Epithelial cell of alveolus of lung (primary cell): Measurements from ENCODE around the gene RBM11.

DNA sequence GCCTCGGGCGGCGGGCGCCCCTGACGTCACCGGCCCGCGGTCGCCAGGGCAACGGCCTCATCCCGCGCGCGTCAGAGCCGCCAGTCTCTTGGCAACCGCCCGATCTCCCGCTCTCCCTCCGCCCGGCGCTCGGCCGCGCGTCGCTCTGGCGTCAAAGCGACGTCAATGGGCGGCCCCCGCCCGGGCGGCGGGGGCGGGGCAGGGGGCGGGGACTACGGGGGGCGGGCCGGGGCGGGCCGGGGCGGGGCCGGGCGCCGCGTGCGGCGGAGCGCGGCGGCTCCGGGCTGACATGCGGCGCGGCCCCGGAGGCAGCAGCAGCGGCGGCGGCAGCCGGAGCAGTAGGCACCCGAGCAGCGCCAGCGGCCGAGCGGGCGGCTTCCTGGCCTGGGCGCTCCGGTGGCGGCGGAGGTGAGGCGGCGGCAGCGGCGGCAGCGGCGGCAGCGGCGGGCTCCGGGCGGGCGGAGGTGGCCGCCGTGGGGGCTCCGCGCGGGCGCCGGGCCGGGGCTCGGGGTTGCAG is 4410.5 kb upstream of the TPTE start:
- RAMPAGE, long total RNA, result no peak
- RRBS, result no CpG with 5 or more reads among the region's 90 CpGs

- RAMPAGE, long total RNA, result no peak
- RRBS, result no CpG with 5 or more reads among the region's 48 CpGs
Observed at GRCh38 chr21:6111362-6111764, 4410.0 kb upstream of the TPTE start.

DNA sequence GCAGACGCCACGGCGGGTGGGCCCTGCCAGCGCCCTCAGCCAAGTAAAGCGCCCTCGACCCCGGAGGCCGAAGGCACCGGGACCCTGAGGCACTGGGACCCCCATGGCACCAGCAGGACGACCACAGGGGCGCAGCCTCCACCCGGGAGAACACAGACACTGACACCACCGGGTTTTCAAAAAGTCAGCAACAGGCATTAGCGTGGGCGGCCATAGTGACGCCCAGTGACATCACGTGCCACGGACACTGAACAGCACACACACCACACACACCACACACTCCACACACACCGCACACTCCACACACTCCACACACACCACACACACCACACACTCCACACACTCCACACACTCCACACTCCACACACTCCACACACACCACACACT is 3956.3 kb upstream of the TPTE start:
- RAMPAGE, long total RNA, result no peak
- RRBS, result no CpG with 5 or more reads among the region's 19 CpGs

DNA sequence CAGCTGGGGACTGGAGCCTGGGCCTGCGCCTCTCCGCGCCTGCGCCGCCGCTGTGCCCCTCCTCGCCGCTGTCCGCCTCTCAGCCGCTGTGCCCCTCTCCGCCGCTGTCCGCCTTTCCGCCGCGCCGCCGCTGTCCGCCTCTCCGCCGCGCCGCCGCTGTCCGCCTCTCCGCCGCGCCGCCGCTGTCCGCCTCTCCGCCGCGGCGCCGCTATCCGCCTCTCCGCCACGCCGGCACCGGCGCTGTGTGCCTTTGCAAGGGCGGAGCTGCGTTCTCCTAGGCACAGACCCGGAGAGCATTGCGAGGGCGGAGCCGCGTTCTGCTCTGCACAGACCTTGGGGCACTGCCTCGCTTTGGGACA is 1869.7 kb upstream of the TPTE start:
- RAMPAGE, long total RNA, result no peak
- RRBS, result no CpG with 5 or more reads among the region's 50 CpGs

GRCh38 chr21:8989302-8990067 is 1531.9 kb upstream of the TPTE start:
- RAMPAGE, long total RNA, result no peak
- RRBS, result no CpG with 5 or more reads among the region's 11 CpGs

- RAMPAGE, long total RNA, result no peak
- RRBS, result no CpG with 5 or more reads among the region's 5 CpGs
Observed at GRCh38 chr21:8991937-8992922, 1529.2 kb upstream of the TPTE start.

DNA sequence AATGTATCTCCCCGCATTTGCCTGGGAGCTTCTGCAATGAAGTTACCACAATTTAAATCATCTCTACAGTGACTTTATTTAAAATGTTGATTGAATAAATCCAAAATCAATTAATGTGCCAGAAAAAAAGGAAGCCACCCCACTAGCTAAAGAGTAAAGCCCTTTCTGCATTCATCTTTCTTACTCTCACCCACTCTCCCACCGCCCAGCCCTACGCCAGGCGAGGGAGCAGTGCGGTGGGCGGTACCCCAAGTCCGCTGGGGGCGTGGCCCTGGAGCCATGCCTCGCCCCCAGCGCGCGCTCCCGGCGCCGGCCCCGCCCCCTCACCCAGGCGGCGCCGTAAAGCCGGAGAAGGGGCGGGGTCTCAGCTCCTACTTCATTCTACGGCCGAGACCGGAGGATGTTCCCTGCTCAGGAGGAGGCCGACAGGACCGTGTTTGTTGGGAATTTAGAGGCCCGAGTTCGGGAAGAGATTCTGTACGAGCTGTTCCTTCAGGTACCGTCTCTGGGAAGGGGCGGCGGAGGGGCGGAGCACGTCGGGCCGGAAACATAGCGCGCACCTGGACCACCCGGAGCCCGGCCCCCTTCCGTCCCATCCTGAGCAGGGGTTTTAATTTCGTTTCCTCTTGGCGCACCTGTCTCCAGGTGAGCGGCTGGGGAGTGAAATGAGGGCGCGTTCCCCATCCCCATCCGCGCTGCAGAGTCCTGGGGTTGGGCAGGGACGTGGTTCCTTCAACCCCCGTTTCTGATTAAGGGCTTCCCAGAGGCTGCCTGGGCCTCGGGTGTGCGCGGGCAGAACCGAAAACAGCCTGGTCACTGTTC is at the start of gene RBM11:
RBM11 (plus strand) TSS at position 371 of the 822 bp plus-strand sequence.
- RAMPAGE, long total RNA, result no peak
- RRBS, result 0% methylated on average over 5 of the region's 54 CpGs

DNA sequence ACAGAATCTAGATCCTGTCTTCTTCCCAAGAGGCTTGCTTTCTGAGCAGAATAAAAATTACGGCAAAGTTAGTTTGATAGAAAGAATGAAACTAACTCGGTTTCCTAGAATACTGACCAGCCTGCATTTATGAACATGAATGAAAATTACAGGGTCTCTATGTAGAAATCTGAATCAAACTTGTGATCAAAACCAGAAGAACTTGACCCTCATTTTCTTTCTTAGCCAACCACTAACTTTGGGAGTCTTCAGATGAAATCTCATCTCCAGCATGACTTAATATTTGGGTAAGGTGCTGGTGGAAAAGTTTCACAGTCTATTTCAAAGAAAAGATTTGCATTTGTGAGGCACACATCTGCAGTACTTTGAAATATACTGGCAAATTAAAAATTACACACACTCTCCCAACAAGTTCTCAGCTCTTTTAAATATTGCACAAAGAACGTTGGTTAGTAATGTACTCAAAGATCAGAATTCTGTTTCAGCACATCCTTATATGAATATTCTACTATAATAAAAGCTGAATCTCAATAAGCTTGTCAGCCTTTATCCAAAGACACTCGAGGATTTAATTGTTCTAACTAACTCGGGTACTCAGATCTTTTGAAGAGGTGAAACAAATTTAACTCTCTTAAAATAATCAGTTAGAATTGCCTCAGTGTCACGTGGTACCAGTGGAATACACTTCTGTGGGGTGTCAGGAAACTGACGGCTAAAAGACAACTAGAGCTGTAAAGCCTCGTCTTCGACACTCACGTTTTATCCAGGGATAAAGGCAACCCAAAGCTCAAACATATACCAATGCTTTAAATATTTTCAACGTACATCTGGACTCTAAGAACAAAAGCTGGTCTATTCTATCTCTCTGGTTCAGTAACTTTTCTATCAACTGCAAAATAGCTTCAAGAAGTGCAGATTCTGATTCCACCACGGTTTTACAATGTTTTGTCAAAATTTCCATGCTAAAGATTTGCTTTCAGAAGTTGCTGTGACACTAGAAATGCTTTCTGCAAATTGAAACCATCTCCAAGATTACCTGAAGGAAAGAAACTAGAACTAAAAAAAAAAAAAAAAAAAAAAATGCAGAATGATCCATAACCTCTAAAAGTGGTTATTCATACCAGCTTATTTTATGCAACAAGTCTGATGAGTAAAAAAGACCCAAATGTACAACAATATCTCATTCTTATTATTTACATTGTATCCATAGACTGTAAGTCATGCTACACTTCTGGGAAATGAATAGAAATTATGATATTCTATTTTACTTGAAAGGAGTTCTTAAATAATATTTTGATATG is 19.0 kb downstream of the SAMSN1 start:
- RAMPAGE, long total RNA, result no peak
- RRBS, result no CpG with 5 or more reads among the region's 12 CpGs

DNA sequence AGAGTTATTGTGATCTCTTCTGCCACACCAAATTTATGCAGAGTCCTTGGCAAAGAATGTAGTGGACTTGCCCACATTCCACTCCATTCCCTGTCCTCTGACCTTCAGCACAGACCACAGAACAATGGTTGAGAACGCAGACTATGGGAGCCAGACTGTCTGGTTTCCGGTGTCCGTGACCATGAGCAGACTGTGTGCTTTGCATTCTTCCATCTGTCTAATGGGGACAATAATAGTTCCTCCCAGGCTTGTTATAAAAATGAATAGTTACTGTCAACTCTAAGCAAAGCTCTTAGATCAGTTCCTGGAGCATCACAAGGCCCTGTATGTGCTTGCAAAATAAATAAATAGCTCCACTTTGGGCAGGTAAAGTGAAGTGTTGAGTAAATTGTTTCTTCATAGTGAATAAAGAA is 140.7 kb upstream of the SAMSN1 start:
- RAMPAGE, long total RNA, result no peak
- RRBS, result no CpG with 5 or more reads among the region's 3 CpGs

DNA sequence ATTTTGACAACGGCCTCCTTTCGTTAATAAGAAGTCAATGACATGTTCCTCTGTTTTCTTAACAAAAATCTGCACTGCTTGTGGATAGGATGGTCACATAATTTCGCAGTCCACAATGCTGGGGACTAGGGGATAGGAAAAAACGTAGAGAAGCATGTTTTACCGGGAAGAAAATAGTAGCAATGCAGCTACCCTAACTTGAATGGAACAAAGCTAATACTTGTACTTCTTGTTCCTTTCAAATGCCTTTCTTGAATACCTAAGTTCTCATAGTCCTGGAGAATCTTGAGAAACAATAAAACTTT is 195.9 kb downstream of the NRIP1 start:
- RAMPAGE, long total RNA, result no peak
- RRBS, result no CpG with 5 or more reads among the region's 5 CpGs

DNA sequence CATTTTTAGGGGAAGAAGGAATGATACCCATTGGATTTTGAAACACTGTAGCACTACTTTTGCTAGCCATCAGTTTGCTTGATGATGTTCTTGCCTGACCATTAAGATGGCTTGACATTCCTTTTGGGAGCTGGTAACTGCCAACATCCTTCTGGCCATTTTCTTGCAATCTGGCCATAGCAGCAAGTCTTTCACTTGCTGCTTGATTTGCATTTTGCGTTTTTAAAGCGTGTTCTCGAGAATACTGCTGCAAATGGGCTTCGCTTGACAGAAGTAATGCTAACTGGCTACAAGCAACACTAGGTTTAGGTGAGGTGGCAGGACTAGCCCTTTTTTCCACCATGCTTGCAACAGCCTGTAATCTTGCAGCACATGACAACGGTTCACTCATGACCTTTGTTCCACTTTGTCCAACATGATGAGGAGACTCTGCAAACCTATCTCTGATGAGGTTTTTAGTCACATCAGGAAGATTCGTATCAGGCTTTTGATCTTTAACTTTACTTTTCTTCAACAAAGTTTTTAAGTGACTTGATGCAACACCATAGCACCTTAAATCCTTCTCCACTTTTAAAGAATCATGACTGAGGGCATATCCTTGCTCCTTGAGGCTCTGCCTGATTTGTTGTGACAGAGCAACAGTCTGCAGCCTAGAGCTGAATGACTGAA is 97.6 kb downstream of the NRIP1 start:
- RAMPAGE, long total RNA, result no peak
- RRBS, result no CpG with 5 or more reads among the region's 6 CpGs

- RAMPAGE, long total RNA, result no peak
- RRBS, result no CpG with 5 or more reads among the region's 3 CpGs
Observed at GRCh38 chr21:14982819-14983665, 81.8 kb downstream of the NRIP1 start.

GRCh38 chr21:15052438-15053450 is 12.1 kb downstream of the NRIP1 start:
- RAMPAGE, long total RNA, result no peak
- RRBS, result no CpG with 5 or more reads among the region's 8 CpGs

DNA sequence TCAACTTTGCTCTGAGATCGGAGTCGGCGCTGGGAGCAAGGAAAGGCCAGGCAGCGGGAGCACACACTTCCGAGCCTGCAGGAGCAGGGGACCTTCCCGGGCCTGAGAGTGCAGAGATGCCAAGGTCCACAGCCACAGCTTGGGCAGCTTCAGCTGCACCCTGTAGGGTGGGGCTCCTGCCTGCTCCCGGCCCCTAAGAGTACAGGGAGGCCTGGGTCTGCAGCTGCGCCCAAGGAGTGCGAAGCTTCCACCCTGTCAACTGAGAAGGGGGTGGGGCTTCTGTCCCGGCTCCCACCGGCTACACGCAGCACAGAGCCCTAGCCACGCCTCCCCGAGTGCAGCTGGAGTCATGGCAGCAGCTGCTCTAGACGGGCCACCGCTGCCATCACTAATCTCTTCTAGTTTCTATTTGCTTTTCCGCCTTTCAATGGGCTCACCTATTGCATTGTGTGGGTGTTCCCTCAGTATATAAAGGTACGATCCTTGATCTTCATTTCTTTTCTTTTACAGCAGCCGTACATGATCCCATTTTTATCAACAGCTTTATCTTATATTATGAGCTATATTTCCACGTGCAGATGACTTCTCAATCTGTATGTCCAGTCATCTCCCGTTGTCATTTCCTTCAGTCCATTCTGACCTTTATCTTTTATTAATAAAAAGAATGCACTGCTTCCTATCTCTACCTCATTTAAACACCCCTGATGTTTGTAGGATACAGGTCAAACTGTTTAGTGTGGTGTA is 225.8 kb upstream of the NRIP1 start:
- RAMPAGE, long total RNA, result no peak
- RRBS, result 10% methylated on average over 3 of the region's 21 CpGs

GRCh38 chr21:16193879-16194813 is 464.4 kb downstream of the USP25 start:
- RAMPAGE, long total RNA, result no peak
- RRBS, result no CpG with 5 or more reads among the region's 11 CpGs

GRCh38 chr21:16264131-16264910 is 534.5 kb downstream of the USP25 start:
- RAMPAGE, long total RNA, result no peak
- RRBS, result no CpG with 5 or more reads among the region's 5 CpGs

DNA sequence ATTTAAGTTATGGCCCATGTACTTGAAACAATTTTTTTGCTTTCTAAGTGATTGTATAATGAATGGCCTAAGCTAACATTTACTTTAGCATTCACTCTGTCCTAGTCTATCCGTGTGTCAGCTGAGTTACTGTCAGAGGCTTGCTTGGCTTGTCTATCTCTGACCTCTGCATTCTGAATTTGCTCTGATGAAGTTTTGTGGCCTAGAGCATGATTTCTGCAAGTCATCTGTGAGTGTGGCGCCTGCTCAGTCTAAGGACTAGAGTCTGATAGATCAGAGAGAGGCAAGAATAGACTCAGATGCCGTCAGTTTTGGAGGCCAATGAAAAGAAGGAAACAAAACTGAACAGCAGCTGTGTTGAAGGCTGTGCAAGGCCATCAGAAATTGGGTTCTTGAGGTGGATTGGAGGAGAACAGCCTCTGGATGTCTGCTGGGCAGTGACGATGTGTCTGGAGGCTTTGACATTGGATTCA is 573.0 kb downstream of the USP25 start:
- RAMPAGE, long total RNA, result no peak
- RRBS, result no CpG with 5 or more reads among the region's 4 CpGs

DNA sequence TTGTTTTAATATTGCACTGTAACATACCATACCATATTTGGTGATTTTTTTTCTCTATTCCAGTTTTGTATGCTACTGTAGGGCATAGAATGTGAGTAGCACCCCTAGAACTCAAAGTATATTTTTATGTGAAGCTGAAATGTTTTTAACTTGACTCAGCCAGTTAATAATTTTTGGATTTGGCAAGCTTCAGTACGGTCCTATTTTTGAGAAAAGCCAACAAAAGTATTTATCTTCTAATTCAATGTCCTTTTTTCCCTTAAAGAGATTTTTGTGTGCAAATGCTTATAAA is 593.8 kb downstream of the USP25 start:
- RAMPAGE, long total RNA, result no peak
- RRBS, result no CpG with 5 or more reads among the region's 1 CpG

GRCh38 chr21:16394344-16394933 is 664.7 kb downstream of the USP25 start:
- RAMPAGE, long total RNA, result no peak
- RRBS, result no CpG with 5 or more reads among the region's 4 CpGs

DNA sequence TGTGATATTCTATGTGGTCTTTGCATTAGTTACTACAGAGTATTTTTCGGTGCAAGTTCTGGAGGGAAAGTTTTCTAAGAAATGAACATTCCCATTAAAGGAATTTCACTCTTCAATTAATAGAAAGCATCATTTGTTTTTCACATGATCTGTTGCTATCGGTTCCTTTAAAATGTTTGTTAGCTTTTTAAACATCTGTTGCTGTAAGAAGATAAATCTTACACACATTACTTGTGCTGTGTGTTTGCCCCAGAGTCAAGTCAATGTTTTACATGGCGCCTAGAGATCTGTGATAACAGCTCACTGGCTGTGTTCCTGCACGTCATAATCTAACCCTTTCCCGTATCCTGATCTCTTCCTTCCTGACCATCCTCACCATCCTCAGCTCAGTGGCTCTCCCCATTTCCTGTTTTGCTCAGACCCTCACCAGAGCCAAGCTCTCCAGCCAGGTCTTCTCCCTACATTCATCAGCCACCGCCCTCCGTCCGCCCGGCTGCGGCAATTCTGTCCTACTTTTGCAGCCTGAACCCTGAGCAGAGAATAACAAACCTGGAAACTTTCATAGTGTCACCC is 824.6 kb downstream of the USP25 start:
- RAMPAGE, long total RNA, result no peak
- RRBS, result no CpG with 5 or more reads among the region's 10 CpGs